ENCODE measurements around a stretch of chr15.

GRCh38 chr15:85740548-85741184 is 54.1 kb downstream of the KLHL25 start:
- PRO-cap, result no peak

DNA sequence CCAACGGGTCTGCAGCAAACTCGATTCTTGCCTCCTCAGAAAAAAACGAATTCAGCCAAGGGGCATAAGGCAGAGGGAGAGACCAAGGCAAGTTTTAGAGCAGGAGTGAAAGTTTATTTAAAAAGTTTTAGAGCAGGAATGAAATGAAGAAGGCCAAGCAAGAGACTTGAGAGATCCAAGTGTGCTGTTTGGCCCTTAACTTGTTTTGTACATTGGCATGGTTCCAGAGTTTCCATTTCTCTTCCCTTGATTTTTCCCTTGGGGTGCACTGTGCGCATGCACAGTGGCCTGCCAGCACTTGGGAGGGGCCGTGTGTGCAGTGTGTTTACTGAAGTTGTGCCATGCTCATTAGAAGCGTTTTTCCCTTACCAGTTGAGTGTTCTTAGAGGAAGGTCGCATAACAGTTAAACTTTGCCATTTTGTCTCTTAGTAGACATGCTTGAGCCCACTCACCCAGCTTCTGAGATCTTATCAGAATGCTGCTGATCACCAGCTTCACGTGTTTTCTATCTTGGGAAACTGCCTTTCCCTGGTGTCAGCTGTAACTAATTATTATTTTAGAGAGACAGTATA is 512.7 kb downstream of the AGBL1 start:
- PRO-cap, result no peak

DNA sequence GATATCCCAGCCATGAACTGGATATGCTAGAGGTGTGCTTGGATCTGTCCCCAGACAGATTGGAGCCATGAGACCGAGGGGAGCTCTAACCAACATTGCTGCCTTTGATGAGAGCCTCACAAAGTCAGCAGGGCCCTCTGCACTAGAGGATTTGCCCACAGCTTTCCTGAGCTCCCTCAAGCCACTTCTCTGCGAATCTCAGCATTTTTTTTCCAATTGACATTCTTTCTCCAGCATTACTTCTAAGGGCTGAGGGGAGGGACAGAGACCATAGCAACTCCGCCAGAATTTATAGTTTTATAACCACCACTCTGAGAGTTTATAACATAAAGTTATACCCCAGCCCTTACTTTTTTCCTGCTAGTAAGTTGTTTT is 405.5 kb downstream of the NTRK3 start:
- PRO-cap, result no peak

GRCh38 chr15:88246525-88247274 is 9.8 kb downstream of the NTRK3 start:
- PRO-cap, result no peak

GRCh38 chr15:88257581-88257903 is 1.0 kb upstream of the NTRK3 start:
- PRO-cap, result no peak

GRCh38 chr15:88356896-88357339 is 100.4 kb upstream of the NTRK3 start:
- PRO-cap, result no peak

DNA sequence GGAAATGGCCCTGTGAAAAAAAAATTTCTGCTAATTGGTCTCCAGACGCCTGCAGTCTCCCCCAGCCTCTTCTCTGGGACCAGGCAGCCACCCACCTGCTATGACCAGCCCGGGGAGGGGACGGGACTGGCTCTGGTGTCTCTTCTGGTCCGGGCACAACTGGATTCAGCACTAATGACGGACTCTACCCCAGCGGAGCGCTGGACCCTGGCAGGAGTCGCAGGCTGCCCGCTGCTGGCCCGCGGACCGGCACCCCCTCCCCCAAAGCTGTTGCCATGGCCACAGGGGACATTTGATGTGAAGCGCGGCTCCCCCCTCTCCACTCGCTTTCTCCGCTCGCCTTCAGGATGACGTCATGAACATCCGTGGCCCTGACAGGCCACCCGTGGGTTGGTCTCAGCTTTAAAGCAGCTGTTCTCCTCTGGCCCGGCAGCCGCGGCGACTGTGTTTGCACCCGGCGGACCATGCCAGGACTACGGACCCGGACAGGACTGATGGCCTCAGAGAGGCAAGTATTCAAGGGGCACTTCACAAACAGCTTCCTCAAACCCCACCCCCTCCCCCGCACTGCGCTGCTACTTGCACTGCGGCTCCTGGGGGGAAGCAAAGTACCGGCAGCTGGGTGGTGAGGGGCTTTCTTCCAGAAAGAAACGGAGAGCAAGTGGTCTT is 16.8 kb upstream of the AEN start:
- PRO-cap, result no peak

DNA sequence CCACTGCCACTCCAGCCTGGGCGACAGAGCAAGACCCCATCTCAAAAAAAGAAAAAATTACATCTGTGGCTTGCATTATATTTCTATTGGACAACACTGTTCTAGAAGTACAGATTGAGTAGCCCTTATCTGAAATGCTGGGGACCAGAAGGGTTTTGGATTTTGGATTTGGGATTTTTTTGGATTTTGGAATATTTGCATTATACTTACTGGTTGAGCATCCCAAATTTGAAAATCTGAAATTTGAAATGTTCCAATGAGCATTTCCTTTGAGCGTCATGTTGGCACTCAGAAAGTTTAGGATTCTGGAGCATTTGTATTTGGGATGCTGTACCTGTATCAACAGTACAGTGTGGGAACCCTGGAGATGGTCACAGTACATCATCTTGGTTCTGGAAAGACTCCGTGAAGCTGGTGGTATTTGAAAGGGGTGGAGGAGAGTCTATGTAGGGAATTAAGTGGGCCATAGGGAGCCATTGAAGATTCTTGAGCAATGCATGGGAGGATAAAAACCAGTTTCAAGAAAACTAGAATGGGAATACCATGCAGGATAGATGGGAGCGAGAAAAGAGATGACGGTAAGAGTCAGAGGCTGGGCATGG is 4.9 kb downstream of the ISG20 start:
- PRO-cap, result no peak

DNA sequence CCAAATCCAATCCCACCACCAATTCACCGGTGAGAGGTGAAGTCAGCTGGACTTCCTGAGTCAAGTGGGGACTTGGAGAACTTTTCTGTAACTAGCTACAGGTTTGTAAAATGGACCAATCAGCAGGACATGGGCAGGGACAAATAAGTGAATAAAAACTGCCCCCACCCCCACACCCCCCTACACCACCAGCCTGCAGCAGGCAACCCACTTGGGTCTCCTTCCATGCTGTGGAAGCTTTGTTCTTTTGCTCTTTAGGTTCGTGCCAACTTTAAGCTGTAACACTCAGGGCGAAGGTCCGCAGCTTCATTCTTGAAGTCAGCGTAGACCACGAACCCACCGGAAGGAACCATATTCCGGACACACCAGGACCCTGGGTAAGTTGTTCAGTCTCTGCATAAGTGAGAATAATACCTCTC is 80.8 kb upstream of the MFGE8 start:
- PRO-cap, result no peak

- PRO-cap, result no peak
These were observed 82.3 kb upstream of the MFGE8 start for GRCh38 chr15:88995423-88995950.

DNA sequence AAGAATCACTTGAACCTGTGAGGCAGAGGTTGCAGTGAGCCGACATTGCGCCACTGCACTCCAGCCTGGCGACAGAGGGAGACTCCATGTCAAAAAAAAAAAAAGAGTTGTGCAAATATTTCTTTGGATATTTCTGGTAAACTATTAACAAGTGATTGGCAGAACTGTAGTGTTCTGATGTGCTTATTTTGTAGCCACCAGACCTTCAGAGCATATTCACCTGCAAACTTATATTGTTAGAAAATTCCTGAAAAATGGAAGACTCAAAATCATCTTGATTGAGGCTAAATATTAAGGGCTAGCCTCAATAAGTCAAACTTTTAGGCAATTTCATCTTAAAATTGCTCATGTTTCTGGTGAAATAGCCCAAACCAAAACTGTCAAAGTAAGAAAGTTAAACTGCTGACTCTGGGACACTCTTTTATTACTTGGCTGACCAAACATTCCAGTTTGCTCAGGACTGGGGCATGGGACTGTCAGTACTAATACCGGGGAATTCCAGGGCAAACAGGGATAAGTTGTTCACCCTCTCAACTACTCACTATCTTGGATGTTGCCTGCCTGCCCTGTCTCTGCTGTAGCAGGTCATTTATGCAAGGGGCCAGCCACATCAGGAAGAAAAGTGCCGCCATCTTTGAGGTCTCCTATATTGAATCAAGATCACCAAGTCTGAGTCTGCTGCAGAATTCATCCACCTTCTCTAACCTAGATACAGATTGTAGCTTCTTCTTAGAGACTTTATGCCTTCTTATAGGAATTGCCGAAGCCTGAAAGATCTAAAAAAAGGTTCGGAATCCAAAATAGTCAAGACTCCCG is 37.1 kb downstream of the ABHD2 start:
- PRO-cap, result no peak

GRCh38 chr15:89139016-89139805 is 51.0 kb downstream of the ABHD2 start:
- PRO-cap, result no peak

DNA sequence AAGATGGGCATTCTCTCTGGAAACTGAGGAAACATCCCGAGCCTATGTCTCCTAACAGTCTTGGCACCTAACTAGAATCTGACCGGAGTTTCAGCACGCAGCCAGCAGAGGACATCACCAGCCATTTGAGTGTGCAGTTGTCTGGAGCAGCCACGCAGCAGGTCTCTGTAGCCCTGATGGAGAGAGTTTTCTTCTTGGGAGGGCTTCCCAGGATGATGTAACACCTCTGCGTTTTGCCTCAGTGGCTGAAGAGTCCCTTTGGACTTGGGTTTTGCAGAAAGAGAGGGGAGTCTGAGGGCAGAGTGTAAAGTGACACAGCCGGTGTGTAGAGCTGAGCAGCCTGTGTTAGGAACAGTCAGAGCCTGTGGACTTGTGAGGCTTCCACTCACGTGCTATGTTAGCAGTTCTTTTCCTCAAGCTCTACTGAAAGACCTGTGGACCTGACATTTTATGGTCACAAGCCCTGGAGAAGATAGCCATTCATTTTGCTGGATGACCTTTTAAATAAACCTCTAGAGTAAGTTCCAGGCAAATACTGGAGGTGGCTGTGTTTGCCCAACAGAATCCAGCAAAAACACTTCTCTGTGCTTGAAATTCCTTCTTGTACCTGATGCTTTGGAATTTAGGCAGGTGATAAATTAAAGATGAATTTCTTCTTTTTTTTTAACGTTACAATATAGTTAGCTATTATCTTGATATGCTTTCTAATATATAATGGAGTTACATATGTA is 51.7 kb downstream of the ABHD2 start:
- PRO-cap, result no peak

- PRO-cap, result no peak
These were observed 23.2 kb downstream of the POLG start for GRCh38 chr15:89311386-89311915.

- PRO-cap, result no peak
These were observed 18.9 kb downstream of the POLG start for GRCh38 chr15:89315434-89316337.

DNA sequence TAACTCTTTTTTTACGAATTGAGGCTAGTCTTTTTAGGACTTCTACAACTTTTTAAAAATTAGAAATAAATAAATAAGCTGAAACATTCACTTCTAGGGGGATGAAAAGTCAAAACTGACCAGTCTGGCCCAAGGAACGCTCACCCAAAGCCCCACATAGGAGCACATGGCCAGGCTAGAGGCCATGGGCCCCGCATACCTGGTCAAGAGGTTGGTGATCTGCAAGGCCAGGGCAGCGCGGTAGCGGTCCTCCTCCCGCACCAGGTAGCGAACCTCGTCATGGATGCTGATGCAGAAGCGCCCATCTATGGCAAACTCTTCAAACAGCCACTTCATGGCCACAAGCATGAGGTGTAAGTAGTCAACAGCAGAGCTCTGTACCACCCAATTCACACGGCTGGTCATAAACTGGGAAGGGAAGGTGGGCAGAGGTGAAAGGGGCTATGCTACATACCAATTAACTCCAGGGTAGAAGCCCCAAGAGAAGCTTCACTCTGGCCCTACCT is 16.2 kb downstream of the POLG start:
- PRO-cap, result no peak

GRCh38 chr15:89333042-89334208 is 1.2 kb downstream of the POLG start:
- PRO-cap, result no peak

GRCh38 chr15:89362182-89362781 is 27.7 kb upstream of the POLG start:
- PRO-cap, result no peak

- PRO-cap, result no peak
These were observed 67.2 kb upstream of the POLG start for GRCh38 chr15:89401550-89402409.

GRCh38 chr15:89669751-89670311 is 9.3 kb downstream of the PLIN1 start:
- PRO-cap, result no peak